HL-60 (cell line): ENCODE results near the gene SIX6.

- RRBS = no CpG with 5 or more reads among the region's 4 CpGs
Observed at GRCh38 chr14:60272891-60273780, 24.1 kb downstream of the PPM1A start.

DNA sequence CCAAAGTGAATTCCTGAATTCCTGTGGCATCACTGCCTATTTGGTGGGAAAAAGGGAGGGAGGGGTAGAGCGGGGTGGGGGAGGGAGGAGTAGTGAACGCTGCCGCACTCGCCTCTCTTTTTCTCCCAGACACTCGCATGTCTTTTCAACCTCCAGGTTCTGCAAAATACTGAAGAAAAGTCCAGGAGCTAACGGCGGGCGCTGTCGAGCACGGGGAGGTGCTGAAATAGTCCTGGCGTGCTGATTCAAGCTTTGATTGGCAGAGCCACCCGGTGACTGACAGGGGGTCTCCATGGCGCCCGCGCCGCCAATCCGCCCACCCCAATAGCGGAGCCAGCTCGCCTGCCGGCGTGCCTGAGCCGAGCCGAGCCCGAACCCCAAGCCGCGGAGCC, at the start of gene SIX6:
TSS of gene SIX6 (plus strand) at position 324 of the 392 bp plus-strand sequence.
- RRBS = 3% methylated on average over 12 of the region's 26 CpGs

DNA sequence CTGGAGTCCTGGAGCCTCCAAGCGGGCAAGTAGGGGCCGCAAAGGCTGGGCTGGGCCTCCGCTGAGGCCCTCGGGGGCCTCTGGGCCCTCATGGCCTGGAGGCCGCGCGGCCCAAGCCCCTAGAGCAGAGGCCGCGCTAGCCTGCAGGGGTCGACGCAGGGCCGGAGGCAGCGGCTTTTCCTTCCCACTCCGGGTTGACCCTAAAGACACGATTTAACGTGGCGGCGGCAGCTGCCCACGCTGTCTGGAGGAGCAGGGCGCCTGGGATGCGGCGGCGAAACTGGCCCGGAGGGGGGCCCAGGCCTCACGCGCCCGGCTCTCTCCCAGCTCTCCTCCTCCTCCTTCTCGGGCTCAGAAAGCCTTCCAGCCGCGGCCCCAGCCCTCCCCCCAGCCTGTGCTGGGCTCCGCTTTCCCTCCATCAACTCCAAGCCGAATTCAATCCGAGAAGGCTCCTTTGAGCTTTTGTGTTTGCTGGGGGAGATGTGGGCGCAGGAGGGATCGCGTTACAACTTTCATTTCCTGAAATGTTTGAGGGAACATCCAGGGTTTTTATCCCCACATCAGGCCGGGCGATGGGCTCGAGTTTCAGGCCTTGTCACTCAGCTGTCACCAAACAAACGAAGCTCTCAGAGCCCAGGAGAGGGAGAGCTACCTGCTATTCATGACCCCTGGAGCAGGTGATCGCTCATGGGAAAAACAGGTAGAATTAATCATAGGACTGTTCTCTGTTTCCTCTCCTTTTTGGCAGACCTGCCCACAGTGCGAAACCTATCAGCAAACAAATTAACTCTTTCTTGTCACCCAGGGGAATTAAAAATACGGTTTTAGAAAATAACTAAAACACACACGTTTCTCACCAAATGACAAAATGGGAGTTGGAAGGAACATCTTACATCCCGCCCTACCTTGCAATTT, 11.4 kb downstream of the SIX1 start:
- RRBS = 11% methylated on average over 9 of the region's 45 CpGs

GRCh38 chr14:60658110-60658699, 8.9 kb upstream of the SIX1 start:
- RRBS = no CpG with 5 or more reads among the region's 12 CpGs

DNA sequence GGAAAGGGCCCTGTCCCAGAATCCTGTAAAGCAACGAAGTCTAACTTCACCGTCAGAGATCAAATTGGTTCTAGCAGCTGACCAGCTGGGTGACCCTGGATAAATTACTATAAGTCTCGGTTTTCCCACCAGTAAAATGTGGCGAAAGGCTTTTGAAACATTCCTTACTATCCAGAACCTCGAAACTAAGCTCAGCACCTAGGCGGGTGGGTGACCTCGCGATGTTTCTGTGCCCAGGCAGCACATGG, 309 bp downstream of the TRMT5 start:
- RRBS = no CpG with 5 or more reads among the region's 8 CpGs

DNA sequence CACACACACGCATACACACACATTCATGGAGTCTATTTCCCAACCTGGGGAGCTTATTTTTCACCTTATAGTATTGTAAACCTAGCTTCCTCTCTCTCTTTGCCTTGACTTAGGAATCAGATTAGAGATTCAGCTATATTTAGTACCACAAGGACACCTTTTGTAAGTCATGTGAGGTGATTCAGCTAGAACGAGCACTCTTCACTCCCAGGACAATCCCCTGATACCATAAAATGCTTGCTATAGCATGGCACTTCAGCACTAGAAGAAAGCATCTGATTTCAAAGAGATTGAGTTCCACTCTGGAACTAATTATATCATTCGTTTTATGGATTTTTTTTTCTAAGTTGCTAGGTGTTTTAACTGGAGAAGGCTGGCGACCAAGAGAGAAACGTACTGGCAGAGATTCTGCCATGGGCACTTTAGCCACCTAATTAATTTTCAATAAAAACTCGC, 23.5 kb downstream of the TMEM30B start:
- RRBS = no CpG with 5 or more reads among the region's 6 CpGs

- RRBS = 12% methylated on average over 6 of the region's 41 CpGs
Observed at GRCh38 chr14:61322369-61323044, 1.1 kb downstream of the PRKCH start.

DNA sequence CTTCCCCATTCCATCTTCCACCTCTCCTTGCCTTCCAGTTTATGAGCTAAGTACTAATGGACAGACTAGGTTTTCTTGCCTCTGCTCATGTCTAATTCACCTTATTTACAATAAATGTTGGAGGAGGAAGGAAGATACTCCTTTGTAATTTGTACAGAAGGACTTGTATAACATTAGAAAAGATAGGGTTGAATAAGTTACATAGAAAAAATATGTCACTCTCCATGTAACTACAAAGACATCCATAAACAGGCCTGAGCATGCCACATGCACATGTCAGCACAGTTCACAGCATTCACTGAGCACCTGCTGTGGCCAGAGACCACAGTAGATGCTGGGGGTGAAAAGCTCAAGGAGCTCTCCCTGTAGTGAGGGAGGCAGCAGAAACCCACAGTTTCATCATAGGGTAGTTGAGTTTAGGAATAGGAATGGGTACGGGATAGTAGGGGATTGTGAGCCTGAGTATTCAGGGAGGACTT, 19.9 kb downstream of the PRKCH start:
- RRBS = no CpG with 5 or more reads among the region's 1 CpG

DNA sequence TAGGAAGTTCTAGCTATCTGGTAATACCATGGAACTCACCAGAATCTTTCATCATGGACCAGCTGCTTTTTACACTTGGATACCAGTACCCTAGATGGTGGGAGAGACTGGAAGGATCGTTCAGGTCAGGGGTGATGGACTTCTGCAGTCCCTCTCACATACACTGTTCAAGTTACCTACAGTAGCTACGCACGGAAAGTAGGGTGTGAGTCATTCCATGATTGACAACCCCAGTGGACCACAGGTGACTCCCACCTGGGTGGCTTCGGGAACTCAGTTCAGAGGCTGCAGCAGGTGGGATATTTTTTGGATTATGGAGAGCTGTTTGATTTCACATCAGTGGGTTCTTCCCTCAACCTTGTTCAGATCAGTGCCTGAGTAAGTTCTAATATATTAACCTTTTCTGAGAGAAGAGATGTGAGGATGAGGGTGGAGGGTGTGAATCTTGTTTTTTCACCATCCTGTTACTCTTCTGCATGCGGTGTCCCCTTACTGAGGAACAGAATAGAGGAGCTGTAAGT, 39.5 kb downstream of the PRKCH start:
- RRBS = no CpG with 5 or more reads among the region's 5 CpGs

DNA sequence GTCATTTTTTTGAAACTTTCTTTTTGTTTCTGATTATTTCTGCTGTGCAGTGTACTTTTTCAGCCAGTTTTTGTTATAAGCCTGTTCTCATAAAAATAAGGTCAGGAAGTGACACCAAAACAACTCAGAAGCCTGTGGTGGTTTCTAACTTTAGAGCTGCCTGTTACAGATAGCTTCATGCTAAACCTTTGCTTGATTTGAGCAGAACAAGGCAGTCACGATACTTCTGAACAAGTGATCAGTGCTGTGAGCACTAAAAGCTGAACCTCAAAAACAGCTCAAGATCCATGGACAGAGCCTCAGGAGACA, 82.0 kb downstream of the PRKCH start:
- RRBS = no CpG with 5 or more reads among the region's 1 CpG

DNA sequence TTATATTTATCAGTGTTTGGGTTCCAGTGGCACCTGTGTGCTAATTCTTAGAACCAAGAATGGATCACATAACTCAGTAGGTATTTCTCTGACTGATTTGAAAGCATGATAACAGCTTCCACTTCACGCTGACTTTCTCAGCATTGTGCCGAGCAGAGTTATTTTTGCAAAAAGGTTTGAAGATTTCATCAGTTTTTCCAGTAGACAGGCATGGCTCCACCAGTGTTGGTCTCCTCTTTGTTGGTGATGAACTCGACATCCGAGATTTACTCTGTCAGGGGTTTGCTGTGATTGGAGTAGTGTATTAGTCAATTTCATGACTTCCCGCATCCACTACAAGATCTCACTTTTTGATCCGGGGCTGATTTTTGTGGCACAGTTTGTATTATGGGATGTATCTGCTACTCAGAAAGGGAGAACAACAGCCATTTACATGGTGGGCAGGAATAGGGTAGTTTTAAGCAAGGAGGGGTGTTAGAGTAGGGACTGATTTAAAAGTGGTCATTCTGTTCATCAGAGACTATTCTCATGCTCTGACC, 85.3 kb downstream of the PRKCH start:
- RRBS = no CpG with 5 or more reads among the region's 6 CpGs

DNA sequence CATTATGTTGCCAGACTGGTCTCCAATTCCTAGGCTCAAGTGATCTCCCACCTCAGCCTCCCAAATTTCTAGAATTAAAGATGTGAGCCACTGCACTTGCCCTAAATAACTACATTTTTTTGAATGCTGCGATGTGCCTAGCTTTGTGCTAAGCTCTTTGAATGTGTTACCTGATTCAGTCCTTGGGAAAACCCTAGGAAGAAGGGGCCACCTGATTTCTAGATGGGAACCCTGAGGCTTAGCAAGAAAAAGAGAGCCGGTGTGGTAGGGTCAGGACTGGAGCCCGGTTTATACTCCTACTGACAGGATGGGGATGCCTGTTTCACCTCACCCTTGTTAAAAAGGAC, 119.7 kb downstream of the PRKCH start:
- RRBS = no CpG with 5 or more reads among the region's 3 CpGs

DNA sequence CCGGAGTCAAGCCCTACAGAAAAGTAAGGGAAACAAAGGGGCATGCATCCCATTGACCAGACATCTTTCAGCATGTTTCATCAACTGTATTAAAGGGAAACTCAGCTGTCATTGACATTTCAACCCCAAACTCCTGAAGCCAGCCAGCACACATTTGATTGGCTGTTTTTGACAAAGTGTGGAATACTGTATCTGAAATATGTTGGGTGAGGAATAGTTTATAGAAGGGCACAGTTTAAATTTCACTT, 168.3 kb downstream of the PRKCH start:
- RRBS = no CpG with 5 or more reads among the region's 1 CpG

DNA sequence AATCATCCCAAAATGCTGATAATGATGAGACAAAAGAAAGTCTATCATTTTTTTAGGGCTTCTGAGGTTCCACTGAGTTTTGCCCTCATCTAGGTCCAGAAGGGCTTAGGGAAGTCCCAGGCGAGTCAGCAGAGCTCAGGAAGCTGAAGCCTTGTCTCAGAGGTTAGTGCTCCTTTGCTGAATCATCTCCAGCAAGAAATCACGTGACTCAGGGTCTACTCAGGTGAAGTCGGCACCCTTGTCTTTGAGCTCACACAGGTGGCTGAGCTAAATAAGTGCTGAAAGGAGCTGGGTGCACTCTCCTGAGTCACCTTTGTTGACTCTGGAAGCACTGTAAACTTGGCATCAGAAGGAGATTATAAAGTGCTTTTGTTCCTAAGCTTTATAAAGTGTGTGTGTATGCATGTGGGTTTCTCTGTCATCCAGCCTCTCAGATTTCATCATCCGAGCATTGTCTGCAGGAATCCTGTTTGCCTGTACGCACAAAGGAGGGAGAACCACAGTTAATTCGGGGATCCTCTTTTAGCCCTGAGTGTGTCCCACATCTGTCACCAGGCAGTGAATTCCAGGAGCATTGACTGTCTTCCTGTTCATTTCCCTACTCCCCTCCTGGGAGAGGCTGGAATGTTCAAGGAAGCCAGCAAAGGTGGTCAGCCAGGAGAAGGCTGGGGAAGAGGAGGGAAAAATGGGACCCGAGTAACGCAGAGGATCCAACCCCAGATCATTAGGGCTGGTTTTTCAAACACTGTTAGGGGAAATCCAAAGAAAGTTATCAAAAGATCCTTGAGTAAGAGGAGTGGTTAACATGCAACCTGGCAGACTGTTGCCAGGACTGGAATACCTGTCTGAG, 157.7 kb upstream of the HIF1A start:
- RRBS = no CpG with 5 or more reads among the region's 8 CpGs

DNA sequence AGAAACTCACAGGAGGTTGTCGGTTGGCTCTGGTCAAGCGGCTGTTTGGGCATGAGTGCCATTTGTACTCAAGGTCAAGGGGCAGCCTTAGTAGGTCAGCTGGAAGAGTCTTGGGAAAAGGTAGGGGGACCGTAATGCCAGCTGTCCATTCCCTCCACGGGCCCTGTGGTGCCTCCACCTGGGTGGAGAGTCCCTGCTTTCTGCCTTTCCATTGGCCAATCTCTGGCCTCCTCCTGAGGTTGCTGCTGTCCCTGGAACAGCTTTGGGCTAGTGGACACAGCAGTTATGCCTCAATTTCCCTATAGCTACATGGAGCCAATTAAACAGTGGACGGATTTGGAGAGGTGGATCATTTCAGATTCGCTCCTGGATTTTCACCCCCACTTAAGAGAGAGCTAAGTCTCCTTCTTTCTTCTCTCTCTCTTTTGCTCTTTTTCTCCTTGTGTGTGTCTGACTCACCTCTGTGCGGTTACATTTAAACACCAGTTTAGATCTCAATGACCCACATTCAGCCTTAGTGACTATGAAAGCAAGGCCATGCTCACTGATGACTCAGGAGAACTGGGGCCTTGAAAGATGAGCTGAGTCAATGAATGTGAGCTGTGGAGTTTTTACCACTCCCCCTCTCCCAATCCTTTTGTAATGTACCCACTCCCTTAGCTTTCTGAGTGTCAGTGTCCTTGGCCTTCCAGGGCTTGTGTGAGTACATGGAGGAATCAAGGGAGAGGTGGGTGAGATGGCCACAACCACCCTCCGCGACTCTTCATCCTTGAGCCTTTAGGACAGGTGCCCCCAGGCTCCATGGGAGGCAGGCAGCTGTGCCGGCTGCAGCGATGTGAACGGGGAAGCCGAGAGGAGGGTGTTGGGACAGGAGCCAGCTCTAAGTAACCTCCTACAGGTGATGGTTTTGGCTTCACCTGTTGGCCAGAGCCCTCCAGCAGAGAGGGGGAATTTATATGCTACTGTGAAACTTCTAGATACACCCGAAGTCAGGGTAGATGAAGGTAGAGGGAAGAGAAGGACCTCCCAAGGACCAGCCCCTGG, 132.5 kb upstream of the HIF1A start:
- RRBS = no CpG with 5 or more reads among the region's 14 CpGs

DNA sequence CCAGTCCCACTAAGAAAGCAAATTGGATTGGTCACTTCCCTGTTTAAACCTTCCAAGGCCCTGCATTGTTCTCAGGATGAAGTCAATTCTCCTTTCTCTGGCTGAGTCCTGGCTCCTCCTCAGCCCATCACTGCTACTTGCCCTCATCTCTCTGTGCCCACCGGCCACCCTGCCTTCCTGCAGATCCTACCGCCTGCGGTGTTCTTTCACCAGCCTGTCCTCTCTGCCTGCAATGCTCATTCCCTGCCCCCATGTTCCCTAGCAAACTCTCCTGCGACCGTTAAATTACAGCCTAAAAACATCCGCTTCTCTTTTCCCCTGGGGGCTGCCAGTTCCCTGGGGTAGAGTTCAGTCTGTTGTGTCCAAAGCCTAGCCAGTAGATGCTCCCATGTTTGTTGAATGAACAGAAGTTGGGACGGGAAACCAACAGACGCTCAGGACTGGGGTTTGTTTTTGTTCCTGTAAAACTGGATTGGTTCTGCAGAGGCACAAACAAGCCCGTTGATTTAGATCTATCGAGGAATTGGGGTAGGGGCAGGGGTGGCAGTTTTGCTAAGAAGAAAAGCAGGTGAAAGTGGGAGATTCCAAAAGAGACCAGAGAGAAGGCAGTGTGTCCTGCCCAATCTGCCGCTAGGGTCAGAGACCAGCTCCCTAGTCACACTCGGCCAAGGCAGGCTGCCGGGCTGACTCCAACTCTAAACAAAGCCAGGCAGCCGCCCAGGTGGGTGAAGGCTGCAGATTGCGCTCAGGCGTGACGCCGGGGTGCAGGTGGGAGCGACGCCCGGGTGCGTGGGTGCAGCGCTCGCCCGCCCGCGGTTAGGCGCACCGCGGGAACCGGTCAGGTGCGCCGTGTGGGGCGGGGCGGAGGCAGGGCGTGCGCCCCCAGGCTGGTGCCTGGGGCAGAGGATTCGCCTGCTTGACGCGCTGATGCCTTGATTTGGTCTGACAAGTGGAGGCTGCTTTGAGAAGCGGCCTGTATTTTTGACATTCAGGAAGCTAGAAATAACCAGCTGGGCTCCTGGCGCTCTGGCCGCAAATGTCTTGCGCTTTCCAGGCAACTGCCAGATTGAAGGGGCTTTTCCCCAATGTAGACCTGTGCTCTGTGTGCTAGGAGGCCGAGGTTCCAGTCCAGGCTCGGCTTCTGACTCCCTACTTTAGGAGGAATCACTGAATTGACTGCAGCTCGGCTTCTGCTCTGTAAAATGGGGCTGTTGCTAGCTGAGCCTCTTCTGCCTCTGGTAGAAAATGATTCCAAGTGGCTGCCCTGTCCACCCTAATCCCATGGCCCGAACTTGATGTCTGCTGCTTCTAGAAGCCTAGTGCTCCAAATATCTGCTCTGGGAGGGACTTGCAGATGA, 126.9 kb upstream of the HIF1A start:
- RRBS = 4% methylated on average over 16 of the region's 48 CpGs

DNA sequence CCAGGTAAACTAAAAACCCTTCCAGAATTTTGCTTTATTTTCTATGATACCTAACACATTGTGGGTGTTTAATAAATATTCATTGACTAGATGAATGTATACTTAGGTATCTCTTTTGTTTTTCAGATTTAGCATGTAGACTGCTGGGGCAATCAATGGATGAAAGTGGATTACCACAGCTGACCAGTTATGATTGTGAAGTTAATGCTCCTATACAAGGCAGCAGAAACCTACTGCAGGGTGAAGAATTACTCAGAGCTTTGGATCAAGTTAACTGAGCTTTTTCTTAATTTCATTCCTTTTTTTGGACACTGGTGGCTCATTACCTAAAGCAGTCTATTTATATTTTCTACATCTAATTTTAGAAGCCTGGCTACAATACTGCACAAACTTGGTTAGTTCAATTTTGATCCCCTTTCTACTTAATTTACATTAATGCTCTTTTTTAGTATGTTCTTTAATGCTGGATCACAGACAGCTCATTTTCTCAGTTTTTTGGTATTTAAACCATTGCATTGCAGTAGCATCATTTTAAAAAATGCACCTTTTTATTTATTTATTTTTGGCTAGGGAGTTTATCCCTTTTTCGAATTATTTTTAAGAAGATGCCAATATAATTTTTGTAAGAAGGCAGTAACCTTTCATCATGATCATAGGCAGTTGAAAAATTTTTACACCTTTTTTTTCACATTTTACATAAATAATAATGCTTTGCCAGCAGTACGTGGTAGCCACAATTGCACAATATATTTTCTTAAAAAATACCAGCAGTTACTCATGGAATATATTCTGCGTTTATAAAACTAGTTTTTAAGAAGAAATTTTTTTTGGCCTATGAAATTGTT, 15.2 kb upstream of the SNAPC1 start:
- RRBS = no CpG with 5 or more reads among the region's 3 CpGs

- RRBS = no CpG with 5 or more reads among the region's 2 CpGs
Observed at GRCh38 chr14:61752110-61752417, 10.2 kb upstream of the SNAPC1 start.

DNA sequence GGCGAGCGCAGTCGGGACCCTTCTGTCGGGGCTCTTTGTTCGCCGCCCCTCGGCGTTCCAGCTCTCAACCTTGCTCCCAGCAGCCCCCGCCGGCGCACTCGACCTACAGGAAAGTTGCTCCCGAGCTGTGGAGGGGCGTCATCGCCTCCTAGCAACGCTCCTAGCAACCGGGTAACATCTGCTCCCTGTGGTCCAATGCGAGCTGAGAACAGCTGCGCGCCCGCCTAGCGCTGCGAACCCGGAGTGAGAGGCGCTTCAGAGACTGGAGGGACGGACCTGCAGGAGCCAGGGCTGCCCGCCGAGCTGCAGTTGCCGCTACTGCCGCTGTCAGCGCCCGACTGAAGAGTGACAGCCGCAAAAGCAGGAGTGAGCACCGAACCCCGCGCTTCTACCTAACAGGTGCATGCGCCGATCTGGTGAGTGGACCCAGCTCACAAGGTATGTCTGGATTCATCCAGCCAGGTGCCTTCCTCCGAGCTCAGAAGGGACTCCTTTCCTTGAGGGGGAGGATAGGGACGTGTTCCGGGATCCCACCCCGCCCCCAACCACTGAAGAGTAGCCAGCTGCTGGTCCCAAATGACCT, 304.7 kb downstream of the SYT16 start:
- RRBS = 21% methylated on average over 15 of the region's 42 CpGs

GRCh38 chr14:62165767-62166146, 353.3 kb downstream of the SYT16 start:
- RRBS = no CpG with 5 or more reads among the region's 7 CpGs